Esophagus squamous epithelium (tissue), 4 donors: ENCODE measurements around a stretch of chr3.

DNA sequence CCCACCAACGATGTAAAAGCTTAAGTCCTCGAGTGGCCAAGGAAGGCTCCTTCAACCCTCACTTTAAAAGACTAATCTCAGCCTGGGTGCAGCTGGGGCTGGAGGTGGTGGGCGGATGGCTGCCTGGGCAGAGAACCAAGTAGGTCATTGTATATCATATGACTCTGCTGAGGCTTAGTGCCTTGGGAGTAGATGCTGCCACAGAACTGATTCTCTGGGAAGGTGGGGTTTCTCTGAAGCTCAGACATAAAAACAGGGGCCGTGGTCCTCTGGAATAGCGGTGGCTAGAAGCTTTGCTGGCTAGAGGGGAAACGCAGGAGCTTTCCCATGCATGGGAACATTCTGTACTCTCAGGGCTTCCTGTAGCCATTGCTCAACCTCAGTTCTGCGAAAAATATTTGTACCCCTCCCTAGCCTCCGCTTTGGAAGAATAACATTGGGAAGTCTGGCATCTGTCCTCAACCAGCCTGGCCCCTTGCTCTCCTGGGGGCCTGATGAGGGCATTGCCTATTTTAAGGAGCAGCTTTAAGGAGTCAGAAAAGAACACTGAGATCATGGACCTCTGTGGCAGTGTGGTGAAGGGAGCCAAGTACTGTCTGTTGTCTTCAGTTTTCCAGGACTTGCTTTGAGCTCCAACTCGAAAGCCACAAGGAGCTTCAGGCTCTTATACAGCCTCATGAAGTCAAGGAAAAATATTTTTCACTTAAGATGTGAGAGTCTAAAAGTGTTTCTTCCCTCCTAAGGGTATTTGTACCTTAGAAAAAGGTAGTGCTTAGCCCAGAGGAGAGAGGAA lies 14.6 kb downstream of the TIMP4 start:
- PRO-cap = unidirectional peak, minus-strand start at position 65 of the sequence; bidirectional peak, plus-strand start at position 565 of the sequence, minus-strand start at position 276 of the sequence
- RAMPAGE, long total RNA, 4 experiments = no peak in any of the 4 experiments

GRCh38 chr3:12301873-12302349 lies 13.0 kb downstream of the PPARG start:
- PRO-cap = no peak
- RAMPAGE, long total RNA, 4 experiments = no peak in any of the 4 experiments

DNA sequence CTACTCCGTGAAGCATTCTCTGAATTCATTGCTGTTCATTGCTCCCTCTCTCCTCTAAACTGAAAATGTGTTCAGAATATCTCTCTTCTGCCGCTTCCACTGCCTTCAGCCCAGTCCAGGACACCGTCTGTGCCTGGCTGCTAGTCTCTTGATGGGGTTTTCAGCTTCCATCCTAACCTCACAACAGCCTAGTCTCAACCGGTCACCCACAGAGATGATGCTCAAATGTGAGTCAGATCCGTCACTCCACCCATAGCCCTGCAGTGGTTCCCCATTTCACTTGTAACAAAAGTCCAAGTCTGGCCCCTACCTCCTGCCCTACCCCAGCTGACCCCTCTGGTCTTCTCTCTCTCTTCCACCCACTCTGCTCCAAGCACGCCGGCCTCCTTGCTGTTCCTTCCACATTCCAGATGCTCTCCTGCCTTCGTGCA lies 68.1 kb downstream of the PPARG start:
- PRO-cap = no peak
- RAMPAGE, long total RNA, 4 experiments = no peak in any of the 4 experiments

GRCh38 chr3:12489659-12490117 lies 5.4 kb downstream of the TSEN2 start:
- PRO-cap = no peak
- RAMPAGE, long total RNA, 4 experiments = no peak in any of the 4 experiments

DNA sequence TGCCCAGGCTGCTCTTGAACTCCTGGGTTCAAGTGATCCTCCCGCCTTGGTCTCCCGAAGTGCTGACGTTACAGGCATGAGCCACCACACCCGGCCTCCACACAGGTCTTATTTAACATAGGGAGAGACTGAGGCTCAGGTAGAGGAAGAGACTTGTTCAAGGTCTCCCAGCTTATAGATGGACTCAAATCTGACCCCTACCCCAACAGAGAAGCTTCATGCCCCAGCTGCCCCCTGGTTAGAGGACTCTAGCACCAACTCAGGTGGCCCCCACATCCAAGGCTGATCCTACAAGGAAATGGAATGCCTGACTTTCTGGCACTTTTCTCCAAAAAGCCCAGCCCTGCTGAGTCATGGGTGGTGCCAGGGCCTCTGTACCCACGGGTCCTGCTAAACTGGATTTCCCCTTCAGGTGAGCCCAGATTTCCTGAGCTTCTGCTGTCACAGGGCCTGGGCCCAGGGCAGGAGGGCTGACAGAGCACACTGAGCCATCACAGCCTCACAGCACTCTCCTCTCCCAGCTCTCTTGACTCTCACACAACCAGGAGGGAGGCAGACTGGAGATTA lies 5.5 kb downstream of the TMEM40 start:
- PRO-cap = bidirectional peak, plus-strand start at position 444 of the sequence, minus-strand start at position 265 of the sequence
- RAMPAGE, long total RNA, 4 experiments = no peak in any of the 4 experiments

DNA sequence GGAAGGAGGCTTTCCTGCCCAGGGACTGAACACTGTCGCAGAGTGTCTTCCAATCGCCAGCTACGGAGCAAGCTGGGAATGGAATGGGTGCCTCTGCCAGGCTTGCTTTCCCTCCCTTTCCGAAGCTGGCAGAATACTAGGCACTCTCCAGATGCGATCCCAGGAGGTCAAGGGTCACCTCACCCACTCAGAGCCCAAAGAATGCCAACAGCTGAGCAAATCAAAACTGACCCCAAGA lies 1.2 kb downstream of the RPL32 start:
- PRO-cap = unidirectional peak, minus-strand start at position 169 of the sequence
- RAMPAGE, long total RNA, 4 experiments = no peak in any of the 4 experiments

DNA sequence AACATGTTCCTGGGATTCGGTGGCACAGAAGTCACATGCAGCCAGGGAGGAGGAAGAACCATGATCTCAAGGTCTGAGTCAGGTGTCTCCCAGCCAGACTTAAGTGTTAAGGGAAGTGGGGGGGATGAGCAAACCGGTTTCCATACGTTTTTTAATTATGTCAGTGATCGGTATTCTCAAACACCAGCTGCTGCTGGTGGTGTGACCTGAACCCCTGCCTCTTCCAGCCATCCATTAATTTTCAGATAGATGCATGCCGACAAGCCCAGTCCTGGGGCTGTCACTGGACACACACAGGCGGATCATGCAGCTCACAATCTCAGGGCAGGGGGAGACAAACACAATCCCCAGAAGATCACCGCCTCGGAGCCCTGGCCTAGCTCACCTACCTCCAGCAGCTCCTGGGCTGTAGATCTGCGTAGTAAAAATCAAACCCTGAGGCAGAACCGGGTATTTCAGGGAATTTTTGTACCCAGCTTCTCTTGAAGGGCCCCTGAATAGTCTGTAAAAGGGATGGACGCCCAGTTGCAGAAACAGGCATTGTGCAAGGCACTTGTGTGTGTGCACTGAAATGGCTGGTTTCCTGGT lies 54.7 kb upstream of the RPL32 start:
- PRO-cap = no peak
- RAMPAGE, long total RNA, 4 experiments = no peak in any of the 4 experiments

DNA sequence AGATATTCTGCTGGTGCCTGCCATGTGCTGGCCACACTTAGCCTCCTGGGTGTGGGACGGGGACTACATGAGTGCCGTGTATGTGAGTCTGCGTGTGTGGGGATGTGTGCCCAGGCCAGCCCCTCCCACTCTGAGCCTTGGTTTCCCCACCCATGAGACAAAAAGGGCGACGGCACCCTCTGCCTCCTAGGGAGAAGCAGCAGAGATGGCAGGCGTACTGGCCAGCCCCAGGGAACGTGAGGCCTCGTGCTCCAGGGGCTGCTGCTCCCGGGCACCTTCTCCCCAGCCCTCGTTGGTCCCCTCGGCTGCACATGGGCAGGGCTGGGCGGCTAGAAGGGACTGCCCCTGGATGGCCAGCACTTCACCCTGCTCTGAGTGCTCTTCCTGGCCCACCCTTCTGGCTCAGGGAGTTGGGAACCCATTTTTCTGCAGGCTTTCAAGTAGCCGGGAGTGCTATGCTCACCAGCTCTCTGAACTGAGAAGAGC lies 82.2 kb upstream of the RPL32 start:
- PRO-cap = no peak
- RAMPAGE, long total RNA, 4 experiments = no peak in any of the 4 experiments

GRCh38 chr3:12938206-12938916 lies 97.0 kb upstream of the RPL32 start:
- PRO-cap = no peak
- RAMPAGE, long total RNA, 4 experiments = no peak in any of the 4 experiments

DNA sequence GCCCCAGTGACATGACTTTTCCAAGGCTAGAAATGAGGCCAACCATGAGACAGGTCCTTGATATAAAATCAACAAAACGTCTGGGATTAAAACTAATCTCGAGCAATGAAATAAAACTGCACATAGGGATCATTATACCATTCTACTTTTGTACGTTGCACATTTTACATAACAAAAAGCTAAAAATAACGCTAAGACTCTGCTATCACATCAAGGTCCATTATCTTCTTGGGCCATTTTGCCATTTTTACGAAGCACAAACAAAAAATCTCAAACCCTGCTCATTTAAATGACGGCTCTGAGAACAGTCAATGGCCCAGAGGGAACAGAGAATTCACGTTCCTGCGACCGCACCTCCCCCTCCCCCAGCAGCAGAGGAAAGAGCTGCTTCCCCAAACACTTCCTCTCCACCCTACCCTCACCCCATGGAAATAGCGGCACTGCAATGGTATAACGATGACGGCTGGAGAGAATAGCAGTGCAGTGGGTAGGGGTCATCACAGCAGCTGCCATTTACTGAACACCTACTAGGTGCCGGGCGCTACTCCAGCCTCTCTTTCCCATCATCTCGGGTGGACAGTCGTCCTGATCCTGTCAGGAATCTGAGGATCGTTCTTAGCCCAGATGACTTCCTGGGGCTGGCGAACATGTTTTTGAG lies 113.4 kb downstream of the IQSEC1 start:
- PRO-cap = no peak
- RAMPAGE, long total RNA, 4 experiments = no peak in any of the 4 experiments

DNA sequence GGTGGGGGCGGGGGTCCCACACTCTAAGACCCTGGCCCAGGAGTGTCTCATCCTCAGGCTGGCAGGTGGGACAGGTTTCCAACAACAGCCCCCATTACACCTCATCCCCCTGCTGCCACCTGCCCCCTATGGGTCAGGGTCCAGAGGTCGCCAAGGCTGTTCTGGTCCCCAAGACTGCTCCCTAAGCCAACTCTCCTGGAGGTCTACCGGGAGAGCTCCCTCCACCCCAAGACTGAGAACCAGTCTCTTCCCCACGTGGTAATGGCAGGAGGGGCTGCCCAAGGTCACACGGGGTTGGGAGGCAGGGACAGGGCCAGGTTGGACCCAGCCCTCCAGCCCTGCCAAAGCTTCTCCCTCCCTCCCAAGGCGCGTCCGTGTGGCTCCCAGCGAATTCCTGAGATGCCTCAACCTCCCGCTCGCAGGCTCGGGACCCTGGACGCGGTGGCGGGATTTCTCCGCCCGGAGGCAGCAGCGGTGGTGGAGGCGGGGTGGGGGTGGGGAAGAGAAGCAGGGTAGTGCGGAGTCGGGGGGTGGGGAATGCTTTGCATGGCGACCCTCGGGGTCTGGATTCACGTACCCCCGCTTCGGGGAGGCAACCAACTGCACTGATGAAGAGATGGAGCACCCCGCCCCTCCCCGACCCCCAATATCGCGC lies 80.1 kb downstream of the IQSEC1 start:
- PRO-cap = no peak
- RAMPAGE, long total RNA, 4 experiments = no peak in any of the 4 experiments

DNA sequence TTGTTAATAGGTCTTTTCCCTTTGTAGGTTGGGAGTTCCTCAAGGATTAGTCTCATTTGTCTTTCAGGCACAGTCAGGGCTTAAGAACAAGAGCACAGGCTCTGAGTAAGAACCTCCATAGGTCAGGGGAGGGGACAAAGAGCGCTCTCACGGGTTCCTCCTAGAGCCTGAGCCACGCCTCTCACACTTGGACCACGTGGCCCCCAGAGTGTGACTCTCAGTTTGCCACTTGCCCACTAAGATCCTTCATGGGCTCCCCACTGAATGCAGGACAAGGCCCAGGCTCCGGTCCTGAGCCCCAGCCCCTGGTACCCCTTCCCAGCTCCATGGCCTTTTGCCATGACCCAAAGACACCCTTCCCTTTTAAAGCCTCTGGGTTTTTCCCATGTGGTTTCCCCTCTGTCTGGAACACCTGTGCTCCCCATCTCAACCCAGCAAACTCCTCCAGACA lies 32.9 kb downstream of the IQSEC1 start:
- PRO-cap = no peak
- RAMPAGE, long total RNA, 4 experiments = no peak in any of the 4 experiments

- PRO-cap = no peak
- RAMPAGE, long total RNA, 4 experiments = no peak in any of the 4 experiments
Measured at GRCh38 chr3:13042142-13042772, 31.0 kb downstream of the IQSEC1 start.

DNA sequence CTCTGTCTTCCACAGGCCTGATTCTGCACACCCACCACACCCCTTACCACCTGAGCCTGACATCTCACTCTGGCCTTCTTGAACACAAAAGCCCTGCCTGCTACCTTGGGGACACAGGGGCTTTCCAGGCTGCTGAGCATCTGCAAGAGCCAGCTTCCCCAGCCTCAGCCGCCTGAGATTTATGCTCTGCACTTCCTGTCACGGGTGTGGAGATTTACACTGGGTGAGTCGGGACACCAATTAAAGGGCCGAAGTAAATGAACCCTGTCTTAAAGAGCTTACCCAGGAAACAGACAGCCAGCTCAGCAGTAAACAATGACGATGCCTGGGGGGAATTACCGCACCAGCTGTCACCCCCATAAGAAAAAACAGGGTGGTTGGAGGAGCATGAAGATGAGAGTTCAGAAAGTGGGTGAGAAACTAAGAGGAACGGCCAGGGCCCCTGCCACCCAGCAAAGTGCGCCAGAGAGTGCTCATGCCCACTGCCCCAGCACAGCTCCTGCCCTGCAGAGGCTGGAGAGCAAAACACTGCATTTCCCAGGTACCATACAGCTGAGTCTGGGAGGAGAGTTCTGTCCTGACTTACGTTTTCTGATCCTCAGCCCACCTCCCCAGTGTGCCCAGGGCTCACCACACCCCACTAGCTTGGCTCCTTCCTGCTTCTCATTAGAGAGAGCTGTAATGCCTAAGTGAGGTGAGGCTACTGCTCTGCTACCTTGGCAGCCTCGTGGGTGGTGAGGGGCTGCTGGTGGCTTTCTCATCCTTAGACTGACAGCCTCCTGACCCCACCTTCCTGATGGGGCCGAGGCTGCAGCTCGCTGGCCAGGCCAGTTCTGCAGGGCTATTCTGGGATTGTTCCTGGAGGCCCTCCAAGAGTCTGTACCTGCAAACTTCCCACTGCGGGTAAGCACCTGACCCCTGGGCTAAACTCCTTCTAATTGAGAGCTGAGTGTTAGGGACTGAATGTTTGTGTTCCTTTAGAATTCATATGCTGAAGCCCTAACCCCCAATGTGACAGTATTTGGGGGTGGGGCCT lies 37.7 kb upstream of the IQSEC1 start:
- PRO-cap = no peak
- RAMPAGE, long total RNA, 4 experiments = no peak in any of the 4 experiments

GRCh38 chr3:13263550-13264782 lies 156.2 kb downstream of the NUP210 start:
- PRO-cap = no peak
- RAMPAGE, long total RNA, 4 experiments = no peak in any of the 4 experiments

- PRO-cap = no peak
- RAMPAGE, long total RNA, 4 experiments = no peak in any of the 4 experiments
Measured at GRCh38 chr3:13478011-13478545, 2.0 kb upstream of the HDAC11 start.

DNA sequence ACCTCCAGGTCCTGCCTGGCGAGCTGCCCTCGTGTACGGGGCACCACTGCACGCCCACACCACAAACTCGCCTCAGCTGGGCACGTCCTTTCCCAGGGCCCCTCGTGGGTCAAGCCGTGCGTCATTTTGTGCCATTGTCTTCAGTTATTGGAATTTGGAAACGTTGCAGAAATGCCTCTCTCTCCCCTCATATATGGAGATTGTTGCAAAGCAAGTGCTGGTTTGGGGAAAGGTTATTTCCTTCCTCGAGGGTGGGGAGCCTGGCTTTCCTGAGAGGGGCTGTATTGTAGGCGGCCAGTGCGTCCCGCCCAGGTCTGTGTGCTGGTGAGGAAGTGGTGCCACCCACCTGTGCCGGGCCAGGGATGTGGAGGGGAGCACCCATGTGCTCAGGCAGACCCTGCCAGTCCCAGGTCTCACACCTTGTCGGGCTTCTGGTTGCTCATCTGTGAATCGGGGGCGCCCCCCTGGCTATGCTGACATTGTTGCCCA lies 4.6 kb downstream of the FBLN2 start:
- PRO-cap = bidirectional peak, plus-strand start at position 311 of the sequence, minus-strand start at position 69 of the sequence
- RAMPAGE, long total RNA, 4 experiments = no peak in any of the 4 experiments

- PRO-cap = unidirectional peak, minus-strand start at chr3:13621860
- RAMPAGE, long total RNA, 4 experiments = no peak in any of the 4 experiments
Measured at GRCh38 chr3:13621651-13622210, 72.8 kb downstream of the FBLN2 start.

GRCh38 chr3:14046878-14047412 lies 77.7 kb downstream of the CHCHD4 start:
- PRO-cap = bidirectional peak, plus-strand start at chr3:14047324, minus-strand start at chr3:14047204
- RAMPAGE, long total RNA, 4 experiments = start-site peak on the minus strand in 4 of 4 experiments, at chr3:14047134-14047206 at its widest, 15 to 77 reads per replicate

DNA sequence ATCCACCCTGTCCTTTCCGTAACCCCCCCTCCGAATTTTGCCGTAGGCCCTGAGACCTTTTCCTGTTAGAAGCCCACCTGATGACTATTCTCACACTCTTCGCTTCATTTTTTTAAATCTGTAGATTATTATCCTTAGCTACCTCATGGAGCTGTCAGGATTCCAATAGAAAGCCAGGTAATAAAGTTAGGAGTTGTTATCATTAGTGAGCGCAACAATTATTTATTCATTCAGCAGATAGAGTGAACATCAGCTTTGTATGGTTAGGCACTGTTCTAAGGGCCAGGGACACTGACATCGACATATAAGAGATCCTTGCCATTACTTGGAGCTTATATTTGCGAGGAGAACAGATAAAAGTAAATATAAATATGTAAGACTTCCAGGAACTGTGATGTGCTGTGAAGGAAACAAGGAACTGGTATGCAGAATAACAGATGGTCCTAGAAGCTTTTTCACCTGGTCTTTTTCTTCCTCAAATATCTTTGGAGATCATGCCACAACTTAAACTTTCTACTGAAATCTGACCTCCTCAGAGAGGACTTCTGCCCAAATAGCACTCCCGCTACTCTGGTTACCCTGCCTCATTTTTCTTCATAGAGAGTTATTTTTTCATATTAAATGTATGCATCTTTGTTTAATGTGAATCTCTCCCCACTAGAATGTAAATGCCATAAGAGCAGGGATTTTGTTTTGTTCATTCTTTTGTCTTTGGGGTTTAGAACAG lies 540 bp downstream of the LSM3 start:
- PRO-cap = no peak
- RAMPAGE, long total RNA, 4 experiments = no peak in any of the 4 experiments